Mesangial cell (primary cell): ENCODE measurements around a stretch of chr13.

DNA sequence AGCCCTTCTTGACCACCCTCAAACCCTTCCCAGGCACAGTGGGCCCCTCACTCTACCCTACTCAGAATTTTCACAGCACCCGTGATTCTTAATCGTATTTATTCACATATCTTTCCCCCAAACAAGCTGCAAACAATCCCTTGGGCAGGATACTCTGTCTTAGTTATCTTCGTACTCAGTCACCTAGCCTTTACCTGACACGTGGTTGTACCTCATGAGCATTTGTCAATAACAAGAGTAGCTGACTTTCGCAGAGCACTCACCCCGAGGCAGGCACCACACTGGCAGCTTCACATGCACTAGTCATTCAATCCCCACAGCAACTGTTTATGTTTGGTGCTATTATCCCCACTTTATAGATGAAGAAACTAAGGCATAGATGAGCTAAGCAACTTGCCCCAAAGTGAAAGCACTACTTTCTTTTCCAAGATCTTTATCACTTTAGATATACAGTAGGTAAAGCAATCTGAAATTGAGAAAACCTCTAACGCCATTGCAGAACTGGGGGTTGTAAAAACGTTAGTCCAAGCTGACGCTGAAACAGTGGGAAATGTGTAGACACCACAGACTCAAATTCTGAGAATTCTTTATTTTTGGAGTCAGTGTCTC is 446.2 kb downstream of the FOXO1 start:
- RAMPAGE, long total RNA = no peak

GRCh38 chr13:40235001-40235660 is 431.3 kb downstream of the FOXO1 start:
- RAMPAGE, long total RNA = no peak

DNA sequence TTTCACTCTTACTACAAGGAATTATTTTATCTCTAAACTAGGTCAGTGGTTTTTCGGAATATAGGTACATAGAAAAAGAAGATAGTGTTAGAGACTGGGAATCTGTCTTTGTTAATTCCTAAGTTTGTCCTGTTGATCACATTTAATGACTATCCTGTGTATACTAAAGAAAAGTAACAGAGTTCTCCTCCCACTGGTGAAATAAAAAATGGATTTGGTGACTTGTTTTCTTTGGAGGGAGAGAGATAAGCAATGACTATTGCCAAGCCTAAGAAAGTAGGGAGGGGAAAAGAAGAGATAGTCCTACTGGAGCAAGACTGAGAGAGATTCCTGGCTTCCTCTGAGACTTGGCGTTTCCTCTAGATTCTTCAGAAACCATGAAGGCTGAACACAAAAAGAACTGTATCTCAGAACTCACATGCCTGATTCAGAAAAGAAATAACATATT is 406.6 kb downstream of the FOXO1 start:
- RAMPAGE, long total RNA = no peak

DNA sequence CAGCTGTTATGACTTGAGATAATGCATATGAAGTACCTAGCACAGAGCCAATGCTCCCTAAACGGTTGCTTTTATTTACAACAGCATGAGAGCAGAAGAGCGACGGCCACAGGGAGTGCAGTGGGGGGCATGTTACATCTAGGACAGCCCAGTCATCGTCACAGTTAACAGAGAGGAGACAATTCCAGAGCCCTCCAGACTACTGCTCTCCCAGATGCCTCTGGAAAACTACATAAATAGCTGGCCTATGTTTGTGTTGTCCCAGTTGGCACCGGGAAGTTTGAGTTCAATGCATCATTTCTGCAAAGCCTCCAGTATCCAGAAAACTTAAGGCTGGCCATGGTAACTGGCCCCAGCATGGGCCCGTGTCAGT is 321.6 kb downstream of the FOXO1 start:
- RAMPAGE, long total RNA = no peak

DNA sequence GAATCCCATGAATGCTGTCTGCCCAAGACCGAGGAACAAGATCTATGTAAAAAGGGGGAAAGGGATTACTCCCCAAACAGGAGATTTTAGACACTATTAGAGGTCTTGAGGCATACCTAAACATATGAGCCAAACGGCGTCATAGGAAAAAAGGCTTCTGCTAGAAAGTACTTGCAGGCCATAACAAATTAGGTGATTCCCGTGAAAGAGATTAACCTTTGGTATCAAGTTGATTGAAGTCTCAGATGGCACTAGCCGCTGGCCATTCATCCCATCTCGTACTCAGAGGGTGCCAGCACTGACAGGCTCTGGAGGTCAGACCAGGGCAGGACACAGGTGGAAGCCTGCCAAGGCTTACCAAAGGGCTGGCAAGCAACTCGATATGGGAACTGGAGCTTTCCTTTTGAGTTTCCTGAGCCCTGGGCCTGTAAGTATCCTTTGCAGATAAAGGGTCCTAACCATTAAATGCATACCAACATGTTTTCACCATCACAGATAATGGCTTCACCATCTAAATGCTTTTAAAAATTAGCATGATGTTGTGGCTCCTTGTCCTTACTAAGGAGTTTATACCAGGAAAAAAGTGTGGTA is 225.2 kb downstream of the FOXO1 start:
- RAMPAGE, long total RNA = no peak

GRCh38 chr13:40503801-40504609 is 162.4 kb downstream of the FOXO1 start:
- RAMPAGE, long total RNA = no peak

- RAMPAGE, long total RNA = no peak
These were observed 111.1 kb downstream of the FOXO1 start for GRCh38 chr13:40555337-40555753.

- RAMPAGE, long total RNA = no peak
These were observed 74.3 kb downstream of the FOXO1 start for GRCh38 chr13:40592027-40592598.

DNA sequence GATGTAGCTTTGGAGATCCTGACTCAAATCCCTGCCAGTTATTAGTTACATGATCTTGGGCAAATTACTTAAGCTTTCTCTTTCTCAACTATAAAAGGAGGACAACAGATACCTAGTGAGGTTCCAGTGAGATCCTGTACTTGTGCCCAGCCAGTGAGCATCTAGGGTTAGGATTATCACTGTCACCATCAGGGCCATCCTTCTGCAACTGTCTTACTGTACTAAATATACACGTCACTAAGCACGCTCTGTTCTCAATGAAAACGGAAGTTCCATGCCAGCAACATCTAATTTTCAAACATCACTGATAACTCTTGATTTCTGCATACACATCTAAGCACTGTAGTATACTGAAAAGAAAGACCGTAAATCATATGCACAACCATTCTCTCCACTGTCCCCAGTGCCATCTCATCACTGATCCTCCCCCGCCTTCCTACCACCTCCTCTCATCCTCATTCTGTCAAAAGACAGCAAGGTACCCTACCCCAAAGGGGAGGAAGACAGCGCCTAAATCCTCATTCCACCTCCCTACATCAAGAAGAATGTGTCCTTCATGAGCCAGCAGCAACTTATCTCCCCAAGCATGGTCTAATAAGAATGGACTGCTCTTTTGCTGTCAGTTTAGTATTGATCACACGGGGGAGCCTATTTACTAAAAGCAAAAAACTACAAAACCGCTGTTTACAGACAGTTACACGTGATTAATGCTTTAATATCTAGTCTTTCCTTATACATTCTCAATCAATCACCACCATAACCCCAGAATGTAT is 69.8 kb downstream of the FOXO1 start:
- RAMPAGE, long total RNA = no peak

- RAMPAGE, long total RNA = no peak
These were observed 59.8 kb downstream of the FOXO1 start for GRCh38 chr13:40606677-40606983.

DNA sequence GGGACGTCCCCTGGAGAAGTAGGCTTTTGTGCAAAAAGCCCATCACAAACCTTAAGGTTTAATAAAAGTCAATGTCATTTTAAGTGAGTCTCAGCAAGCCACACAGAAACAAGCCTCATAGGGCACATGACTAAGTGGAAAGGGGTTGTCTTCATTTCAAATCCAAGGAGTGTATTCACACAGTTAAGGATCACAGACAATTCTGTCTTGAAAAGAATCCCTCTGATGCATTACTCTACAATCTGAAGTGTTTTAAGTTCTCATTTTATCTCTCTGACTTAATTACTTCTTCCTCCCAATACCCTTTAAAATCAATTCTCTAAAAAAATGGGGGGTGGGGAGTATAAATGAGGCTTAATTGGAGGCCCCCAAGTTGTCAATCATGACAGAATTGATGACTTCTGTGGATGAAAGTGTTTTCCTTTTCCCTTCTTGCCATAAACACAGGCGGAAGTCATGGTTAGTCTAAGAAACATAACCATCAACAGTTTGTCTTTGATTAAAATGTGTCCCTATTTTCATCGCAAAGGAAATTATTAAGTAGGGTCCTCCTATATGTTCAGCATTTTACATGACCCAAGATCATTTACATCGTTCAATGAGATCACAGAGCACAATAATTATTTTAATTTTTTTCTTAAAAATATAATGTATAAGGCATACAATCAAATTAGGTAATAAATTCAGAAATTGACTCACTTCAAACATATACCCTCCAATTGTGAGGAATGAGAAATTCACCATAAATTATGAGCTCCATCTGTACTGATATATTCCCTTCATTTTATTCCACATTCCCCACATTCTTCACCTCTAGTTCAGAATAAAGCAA is 17.2 kb downstream of the FOXO1 start:
- RAMPAGE, long total RNA = no peak

DNA sequence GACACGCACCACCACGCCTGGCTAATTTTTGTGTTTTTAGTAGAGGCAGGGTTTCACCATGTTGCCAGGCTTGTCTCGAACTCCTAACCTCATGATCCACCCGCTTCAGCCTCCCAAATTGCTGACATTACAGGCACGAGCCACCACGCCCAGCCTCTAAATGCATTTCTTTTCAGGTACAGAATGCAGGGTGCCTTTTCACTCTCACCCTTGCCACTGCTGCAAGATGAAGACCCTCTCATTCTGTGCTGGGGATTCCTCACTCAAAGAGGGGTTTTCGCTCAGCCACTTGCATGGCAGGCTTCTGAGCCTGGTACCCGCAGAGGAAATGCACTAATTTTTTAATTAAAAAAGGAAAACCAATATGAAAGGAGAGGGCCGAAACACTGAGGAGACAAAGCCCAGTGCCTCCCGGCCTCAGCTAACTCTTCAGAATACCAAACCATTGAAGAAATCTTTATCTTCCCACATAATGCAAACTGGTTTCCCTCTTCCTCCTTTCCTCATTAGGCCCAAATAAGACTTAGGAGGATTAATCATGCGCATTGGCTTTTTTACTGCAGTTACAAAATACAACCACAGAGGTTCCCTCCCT is 13.2 kb downstream of the FOXO1 start:
- RAMPAGE, long total RNA = no peak

GRCh38 chr13:40734612-40735115 is 36.3 kb downstream of the MRPS31 start:
- RAMPAGE, long total RNA = no peak

DNA sequence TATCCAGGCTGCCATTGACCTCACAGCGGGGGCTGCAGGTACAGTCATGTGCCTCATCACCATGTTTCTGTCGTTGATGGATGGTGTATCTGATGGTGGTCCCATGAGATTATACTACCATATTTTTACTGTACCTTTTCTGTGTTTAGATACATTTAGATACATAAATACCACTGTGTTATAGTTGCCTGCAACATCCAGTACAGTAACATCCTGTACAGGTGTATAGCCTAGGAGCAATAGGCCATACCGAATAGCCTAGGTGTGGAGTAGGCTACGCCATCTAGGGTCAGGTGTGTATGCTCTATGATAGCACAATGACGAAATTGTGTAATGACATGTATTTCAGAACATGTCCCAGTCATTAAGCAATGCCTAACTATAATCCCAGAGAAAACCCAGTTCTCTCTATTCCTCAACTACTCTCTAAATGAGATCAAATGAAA is 3.9 kb downstream of the SLC25A15 start:
- RAMPAGE, long total RNA = no peak

- RAMPAGE, long total RNA = no peak
These were observed 76.1 kb downstream of the ELF1 start for GRCh38 chr13:40942938-40943568.

DNA sequence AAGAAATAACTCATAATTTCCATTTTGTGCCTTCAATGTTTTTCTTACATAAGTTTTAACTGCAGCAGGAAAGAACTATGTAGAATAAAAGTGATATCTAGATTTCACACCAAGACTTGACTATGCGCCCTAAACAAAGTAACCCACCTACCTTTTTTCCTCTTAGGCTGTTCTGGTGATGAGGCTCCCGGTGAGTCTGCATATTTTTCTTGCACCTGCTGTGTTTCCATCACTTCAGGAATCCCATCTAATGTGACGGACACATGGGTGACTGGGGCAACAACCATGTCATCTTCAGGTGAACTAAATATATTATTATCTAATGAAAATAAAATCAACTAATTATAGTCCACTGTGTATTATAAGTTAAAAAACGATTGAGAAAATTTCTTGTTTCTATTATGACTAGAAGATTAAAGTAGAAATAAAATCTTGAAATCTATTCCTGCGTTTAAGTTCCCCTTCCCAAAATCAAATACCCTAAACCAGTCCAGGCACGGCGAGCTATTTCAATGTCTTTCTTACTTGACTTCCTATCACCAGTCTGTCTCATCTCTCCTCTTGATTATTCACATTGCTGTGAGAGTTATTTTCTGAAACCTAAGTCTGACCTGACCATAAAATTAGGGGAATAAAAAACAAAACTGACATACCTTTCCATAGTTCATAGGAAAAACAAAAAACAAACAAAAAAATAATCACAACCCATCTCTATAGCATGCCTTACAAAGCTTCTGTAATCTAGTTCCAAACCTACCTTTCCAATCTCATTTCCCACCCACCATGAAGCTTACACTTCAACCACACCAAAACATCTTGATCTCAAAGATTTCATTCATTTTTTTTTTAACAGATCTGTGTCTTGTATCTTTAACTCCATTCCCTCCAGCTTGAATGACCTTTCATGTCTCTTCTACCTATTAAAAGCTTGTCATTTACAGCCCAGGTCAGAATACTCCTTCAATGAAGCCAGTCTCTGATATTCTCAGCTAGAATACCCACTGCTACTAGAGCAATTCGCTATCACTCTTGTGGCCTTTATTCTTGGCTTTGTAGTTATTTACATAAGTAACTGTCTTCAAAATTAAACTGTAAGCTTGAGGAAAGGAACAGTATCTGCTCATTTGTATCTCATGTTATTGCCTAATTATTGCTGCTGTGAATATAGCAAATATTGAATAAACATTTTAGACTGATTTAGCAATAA is 69.1 kb downstream of the ELF1 start:
- RAMPAGE, long total RNA = no peak

GRCh38 chr13:40954797-40955283 is 64.3 kb downstream of the ELF1 start:
- RAMPAGE, long total RNA = no peak

GRCh38 chr13:40993920-40994570 is 25.1 kb downstream of the ELF1 start:
- RAMPAGE, long total RNA = no peak

DNA sequence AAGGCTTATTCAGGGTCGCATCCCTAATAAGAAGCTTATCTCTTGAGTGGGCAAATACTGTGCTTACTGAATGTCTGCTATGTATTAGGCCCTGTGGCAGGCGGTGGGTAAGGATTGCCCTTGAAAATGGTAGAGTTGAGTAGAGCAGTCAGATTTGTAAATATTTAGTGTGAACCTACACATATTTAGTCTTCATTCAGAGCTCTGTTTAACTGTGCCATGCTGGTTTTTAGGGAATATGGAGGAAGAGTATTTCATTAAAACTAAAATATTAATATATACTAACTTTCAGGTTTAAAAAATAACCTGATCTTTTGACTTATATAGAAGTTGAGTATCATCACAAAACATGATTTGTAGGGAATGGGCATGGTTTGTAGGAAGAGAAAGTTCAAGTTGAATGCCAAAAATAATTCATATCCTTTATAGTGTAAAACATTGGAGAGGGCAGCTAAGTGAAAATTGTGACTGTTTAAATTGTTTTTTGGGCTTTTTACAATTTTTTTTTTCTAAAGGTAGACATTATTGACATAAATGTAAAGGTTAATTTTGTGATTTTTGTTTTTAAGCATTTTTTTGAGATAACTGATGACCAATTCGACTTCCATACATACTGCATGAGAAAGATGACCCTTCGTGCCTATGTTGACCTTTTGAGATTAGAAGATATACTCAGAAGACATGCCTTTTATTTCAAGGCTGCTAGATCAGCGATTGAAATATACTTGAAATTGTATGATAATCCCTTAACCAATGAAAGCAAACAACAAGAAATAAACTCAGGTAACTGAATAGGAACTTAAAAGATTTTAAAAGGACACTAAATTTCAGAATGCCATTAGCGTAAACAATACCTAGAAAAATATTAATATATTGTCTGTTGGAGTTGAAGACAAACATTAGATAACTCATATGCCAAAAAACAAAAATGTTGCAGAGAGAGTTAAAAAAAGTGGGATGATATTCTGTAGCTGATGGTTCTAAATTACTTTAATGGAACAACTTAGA is 56.1 kb downstream of the NAA16 start:
- RAMPAGE, long total RNA = no peak

- RAMPAGE, long total RNA = no peak
These were observed 40.0 kb upstream of the RGCC start for GRCh38 chr13:41417327-41417701.